Melanocyte of skin (primary cell): Measurements from ENCODE around the genes DNAJB9 and IMMP2L.

- CAGE, long polyA plus RNA, 2 experiments = no peak in any of the 2 experiments
These were observed 1.4 kb downstream of the GPR22 start for GRCh38 chr7:107471356-107471591.

- CAGE, long polyA plus RNA, 2 experiments = no peak in any of the 2 experiments
These were observed 27.1 kb upstream of the SLC26A4 start for GRCh38 chr7:107633343-107634194.

- CAGE, long polyA plus RNA, 2 experiments = no peak in any of the 2 experiments
These were observed 735 bp downstream of the CBLL1 start for GRCh38 chr7:107744719-107745035.

DNA sequence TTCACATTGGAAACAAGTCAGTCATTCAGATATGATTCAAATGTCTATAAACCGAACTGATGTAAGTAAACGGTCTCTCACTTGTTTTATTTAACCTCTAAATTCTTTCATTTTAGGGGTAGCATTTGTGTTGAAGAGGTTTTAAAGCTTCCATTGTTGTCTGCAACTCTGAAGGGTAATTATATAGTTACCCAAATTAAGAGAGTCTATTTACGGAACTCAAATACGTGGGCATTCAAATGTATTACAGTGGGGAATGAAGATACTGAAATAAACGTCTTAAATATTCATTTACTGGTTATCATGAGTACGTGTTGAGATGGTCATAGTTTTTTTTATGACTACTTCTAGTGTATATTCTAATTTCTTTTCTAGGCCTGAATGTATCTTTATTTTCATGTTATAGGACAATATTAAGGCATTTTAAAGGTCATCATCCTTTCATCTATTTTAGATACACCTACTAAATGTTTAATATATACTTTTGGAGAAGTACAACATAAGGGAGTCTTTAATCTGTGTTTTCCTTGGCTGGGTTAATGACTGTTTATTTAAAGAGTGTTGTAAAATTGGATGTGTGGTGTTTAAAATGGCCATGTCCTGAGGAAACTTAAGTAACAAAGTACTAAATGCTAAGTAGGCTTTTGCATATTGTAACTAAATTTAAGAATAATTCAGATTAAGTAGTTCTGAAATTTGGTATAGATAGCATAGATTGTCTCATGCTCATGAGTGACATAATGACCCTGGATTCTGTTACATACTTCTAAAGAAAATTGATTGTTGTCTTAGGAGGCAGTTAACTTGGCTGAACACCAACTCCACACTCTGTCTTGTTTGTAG is 28.9 kb downstream of the DLD start:
- CAGE, long polyA plus RNA, 2 experiments = no peak in any of the 2 experiments

GRCh38 chr7:107974724-107975729 is 27.9 kb downstream of the LAMB1 start:
- CAGE, long polyA plus RNA, 2 experiments = no peak in any of the 2 experiments

DNA sequence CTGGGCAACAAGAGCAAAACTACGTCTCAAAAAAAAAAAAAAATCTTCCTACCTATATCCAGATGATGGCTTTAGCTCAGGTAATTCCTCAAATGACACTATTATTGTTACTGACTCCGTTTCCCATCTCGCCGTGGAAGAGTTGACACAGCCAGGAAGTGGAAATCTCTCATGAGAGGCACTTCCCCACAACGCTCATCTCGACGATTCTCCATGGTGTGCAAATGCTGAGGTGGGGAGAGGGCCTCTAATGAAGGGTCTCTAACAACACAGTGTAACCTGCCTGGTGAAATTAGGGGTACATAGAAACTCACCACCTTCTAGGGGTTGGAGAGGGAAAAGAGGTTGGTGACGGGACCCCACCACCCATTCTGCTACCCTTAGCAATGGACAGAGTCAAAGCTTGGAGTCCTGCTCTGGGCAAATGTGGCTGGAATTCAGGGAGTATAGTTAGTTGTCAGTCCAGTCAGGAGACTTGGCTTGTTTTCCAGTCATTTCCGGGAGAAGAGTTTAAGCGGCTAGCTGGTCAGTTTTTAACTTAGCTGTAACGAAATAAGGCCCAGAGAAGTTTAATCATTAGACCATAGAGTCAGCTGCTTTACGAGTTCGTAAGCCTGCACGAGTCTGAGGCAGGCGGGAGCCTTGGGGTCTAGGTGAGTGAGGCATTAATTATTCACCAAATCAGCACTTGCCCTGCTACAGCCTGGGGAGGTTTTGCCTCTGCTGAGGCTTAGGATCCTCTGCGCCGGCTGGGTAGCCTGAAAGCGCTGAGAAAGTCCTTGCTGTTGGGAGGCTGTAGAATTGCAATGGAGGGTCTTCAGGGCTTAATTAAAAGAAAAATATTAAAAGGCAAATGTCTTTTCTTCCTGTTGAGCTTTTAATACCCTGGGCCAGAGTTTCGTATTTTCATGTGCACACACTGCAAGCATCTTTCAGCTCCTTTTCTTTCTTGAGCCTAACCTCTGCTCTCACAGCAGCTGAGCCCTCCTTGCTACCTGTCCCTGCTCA is 1.3 kb upstream of the LAMB1 start:
- CAGE, long polyA plus RNA, 2 experiments = no peak in any of the 2 experiments

DNA sequence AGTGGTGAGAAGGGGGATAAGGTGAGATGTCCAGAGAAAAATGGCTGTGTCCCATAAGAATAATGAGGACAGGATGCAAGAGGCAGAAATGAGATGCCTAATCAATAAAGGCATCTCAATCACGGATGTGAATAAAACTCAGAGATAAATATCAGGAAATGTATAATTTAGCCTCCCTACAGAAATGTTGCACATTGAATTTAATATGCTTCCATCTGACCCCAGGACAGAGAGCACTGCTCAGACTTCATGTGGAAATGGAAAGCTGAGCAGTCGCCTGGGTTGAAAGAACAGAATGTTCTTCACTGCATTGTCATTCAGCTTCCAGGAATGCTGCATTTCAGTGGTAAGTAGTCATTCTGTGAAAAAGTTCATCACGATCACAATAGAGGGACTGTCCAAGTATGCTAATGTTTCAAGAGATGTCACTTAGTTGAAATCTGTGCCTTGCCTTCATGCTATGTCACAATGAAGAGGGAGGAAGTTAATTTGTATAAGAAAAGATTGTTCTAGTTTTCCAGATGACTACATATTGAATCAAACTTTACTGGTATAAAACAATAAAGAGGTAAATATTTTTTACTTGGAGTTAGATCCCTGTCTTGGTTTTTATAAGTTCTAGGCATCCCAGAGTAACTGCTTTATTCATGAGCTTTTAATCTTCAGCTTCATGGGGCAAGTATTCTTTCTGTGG is 147.3 kb downstream of the NRCAM start:
- CAGE, long polyA plus RNA, 2 experiments = no peak in any of the 2 experiments

- CAGE, long polyA plus RNA, 2 experiments = no peak in any of the 2 experiments
These were observed 11.5 kb downstream of the PNPLA8 start for GRCh38 chr7:108514067-108515199.

GRCh38 chr7:108569734-108570377 is at the start of gene DNAJB9:
Gene DNAJB9, plus strand, starts transcription at chr7:108569874.
- CAGE, long polyA plus RNA, 2 experiments = start-site peak on the plus strand in 1 of 2 experiments, at chr7:108569897-108570008 at its widest, 230 to 375 reads per replicate

DNA sequence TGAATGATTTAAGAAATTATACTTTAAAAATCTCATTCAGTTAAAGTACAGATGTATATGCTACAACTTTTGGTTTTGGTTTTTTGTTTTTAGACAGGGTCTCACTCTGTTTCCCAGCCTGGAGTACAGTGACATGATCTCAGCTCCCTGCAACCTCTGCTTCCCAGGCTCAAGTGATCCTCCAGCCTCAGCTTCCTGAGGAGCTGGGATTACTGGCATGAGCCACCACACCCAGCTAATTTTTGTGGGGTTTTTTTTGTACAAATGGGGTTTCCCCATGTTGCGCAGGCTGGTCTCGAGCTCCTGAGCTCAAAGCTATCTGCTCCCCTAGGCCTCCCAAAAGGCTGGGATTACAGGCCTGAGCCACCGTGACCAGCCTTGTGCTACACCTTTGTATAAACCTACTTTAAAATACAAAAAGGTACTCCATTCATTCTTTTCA is 46.8 kb downstream of the LRRN3 start:
- CAGE, long polyA plus RNA, 2 experiments = no peak in any of the 2 experiments

GRCh38 chr7:111413590-111414373 is 148.5 kb downstream of the IMMP2L start:
- CAGE, long polyA plus RNA, 2 experiments = no peak in any of the 2 experiments

DNA sequence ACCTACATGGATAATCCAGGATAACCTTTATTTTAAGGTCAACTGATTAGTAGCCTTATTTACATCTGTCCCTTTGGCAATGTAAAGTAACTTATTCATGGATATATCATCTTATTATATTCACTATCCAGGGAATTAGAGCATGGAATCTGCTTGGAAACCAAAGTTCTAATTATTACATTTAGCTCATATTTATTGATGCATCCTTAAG is 85.5 kb downstream of the IMMP2L start:
- CAGE, long polyA plus RNA, 2 experiments = no peak in any of the 2 experiments

DNA sequence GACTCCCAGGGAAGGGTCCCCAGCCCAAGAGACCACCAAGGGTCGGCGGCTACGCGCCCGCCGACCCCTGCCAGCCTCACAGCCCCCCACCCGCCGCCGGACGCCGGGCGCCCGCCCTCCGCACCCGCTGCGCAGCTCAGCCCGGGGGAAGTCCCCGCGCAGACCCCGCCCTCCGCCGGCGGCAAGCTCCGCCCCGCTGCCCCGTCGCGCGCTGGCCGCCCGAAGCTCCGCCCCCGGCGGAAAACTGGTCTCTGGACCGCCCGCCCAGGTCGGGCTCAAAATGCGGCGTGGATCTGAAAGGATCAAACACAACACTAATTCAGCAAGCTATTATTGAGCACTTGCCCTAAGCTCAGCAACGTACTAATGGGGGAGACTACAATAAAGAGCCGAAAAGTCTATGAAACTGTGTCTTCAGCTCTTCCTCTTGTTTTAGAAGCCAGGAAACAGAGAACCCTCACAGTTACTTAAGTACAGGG is at the start of gene IMMP2L:
Gene IMMP2L (minus strand): TSS at position 153 of the 479 bp plus-strand sequence.
- CAGE, long polyA plus RNA, 2 experiments = no peak in any of the 2 experiments

DNA sequence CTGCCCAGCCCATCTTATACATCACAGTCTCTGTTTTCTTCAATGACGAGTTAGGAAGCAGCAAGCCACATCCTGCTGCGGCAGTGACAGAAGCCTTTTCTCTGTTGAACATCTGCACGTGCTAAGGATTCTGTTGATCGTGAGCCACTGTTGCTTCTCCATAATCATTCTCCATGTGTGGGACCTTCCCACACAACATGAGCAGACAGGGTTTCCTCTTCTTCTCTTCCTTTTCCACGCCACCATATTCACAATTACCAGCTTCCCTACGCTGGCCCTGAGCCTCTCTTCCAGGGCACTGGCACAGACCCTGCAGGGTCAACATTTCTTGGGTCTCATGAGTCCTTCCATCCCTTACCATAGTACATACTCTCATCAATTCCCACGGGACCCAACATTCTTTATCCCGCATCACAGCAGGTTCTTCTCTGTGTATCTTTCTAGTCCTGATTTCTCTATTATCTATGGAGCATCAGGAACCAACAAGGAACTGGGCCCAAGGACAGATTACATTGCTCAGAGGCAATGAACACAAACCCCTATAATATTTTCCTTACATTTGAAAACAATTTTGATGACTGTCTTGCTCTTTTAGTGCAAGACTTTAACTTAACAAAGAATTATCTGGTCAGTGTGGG is 298.2 kb upstream of the IMMP2L start:
- CAGE, long polyA plus RNA, 2 experiments = no peak in any of the 2 experiments

DNA sequence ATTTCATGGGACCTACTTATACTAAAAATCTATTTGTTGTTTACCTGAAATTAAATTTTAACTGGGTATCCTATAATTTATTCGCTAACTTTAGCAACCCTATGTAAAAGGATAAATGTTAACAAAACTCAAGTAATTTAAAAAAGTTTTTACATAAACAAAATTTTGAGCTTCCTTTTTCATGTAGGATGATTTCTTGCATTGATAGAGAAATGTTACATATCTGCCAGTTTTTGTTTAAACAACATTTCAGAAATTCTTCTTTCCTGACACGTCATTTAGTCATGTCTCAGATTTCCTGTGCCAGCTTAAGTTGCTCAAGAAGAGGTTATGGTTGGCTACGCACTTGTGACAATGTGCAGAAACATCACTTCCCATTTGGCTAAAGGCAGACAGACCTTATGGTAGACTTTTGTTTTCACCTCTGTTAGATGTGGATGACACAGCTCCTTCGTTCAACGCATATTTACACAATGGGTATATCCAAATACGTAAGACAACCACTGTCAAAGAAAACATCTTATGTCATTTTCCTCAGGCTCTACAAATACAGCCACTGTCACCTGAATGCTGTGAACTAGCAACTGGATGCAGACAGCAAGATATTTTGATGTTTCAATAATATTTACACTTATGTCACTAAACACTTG is 125.8 kb downstream of the DOCK4 start:
- CAGE, long polyA plus RNA, 2 experiments = no peak in any of the 2 experiments

DNA sequence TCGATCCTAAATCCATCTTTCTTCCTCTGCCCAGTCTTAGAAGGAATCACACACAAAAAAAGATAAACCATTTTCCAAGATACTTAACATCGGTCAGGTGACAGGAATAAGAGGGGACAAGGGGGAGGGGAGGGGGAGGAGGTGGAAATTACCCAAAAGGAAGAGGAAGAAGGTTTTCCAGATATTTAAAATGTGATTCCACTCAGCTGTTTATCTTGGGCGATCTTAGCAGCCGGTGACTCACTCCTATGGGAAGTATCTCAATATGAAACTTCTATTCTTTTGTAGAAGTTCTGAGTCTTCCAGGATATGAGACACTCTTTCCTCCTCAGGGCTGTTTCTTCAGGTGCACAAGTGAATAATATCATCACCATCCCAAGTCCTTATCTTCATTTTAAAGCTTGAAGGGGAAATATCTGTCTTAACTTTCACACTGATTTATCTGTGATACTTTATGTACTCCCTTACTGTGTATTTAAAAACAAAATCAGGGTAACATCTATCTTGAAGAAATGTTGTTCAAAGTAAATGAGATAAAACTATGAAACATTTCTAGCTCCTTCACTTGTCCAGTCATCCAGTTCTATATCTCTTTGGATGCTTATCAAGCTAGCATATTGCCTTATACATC is 13.9 kb downstream of the DOCK4 start:
- CAGE, long polyA plus RNA, 2 experiments = no peak in any of the 2 experiments

DNA sequence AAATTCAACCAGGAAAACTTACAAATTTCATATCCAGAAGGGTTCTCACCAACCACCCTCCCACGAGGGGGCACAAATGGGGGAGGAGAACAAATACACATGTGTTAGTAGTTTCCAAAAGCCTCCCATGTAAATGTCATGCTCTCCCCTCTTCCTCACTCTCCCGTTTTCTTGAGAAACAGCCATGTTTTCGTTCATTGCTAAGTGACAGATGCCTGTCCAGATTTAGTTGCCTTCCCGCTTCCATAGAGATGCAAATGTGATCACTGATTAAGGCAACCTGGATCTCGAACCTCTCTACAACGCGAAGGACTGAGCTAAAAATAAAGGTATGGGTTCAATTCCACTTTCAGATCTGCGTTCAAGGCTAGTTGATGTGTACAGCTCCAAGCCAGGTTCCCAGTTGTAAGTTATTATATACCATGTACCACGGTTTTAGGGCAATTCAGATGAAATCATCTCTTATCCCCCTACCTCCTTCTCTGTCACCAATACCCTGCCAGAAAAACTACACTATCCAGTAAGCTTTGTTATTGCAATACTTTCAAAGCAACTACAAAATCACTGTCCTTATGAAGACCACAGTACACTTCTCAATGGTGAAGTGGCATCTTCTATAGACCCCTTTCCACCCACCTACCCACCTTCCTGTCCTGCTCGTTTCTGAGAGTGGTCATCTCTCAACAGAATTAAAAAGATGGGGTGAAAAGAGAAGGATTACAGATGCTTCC is 10.2 kb downstream of the DOCK4 start:
- CAGE, long polyA plus RNA, 2 experiments = no peak in any of the 2 experiments

DNA sequence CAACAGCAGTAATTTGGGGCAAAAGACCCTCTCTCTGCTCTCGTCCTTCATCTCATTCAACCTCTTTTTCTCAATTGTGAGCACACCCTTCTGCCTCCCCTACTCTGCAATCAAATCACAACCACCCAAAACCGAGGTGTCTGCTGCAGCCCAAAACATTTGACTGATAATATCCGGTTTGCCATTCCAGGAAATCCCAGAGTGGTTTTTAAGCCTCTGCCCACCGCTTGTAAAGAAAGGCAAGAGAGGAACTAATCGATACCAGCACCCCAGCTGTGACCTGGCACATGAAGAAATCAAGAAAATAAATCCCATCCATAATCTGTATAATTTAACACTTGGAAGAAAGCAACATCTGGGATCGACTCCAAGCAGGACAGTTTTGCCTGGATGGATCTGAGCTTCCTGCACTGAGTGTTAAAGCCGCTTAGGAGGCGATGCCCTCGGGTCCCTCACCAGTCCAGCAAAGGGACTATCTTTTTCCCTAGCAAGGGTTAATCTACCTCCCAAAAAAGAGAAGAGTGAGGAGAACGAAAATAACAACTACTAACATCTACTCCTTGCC is 2.1 kb downstream of the DOCK4 start:
- CAGE, long polyA plus RNA, 2 experiments = no peak in any of the 2 experiments

DNA sequence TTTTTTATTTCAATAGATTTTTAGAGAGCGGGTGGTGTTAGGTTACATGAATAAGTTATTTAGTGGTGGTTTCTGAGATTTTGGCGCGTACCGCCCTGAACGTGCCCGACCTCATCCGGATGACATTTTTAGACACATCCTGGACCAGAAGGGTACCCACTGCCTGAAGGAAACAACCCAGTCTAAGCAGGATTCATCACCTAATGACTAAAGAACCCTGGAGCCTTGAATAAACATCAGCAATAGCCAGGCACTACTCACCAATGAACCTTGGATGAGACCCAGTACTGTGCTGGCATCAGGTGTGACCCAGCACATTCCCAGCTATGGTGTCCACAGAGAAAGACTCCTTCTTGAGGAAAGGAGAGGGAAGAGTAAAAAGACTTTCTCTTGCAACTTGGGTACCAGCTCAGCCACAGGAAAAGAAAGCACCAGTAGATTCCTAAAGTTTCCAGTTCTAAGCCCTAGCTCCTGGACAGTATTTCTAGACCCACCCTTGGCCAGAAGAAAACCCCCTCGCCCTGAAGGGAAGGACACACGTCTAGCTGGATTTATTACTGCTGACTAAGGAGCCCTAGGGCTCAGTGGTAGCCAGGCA is 32.4 kb downstream of the ZNF277 start:
- CAGE, long polyA plus RNA, 2 experiments = no peak in any of the 2 experiments

GRCh38 chr7:112346277-112346896 is 103.9 kb upstream of the IFRD1 start:
- CAGE, long polyA plus RNA, 2 experiments = no peak in any of the 2 experiments